GM06990 (cell line): ENCODE results near the genes TGFBR3 and C1orf146.

DNA sequence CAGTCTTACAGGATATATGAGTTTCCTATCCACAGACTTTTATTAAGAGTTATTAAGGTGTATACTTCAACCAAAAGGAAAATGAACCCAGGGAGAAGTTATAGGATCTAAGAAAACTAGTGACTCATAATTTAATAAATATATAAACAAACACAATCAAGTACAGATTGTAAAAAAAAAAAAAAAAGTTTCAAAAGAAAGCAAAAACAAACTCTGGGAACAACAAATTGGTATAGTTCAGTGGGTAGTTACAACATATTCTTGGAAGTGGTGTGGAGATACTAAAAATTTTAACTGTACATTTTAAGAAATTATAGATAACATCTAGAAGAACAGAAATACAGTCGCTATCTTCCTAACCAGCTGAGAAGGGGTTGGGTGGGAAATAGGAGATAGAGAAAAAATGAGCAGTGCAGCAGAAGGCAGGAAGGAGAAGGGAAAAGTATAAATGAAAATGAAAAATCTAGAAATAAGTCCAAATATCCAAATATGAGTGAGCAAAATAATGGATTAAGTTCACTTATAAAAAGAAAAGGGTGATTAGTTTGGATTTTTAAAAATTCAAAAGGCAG is 70.5 kb downstream of the LRRC8C start:
- RRBS = no CpG with 5 or more reads among the region's 1 CpG

DNA sequence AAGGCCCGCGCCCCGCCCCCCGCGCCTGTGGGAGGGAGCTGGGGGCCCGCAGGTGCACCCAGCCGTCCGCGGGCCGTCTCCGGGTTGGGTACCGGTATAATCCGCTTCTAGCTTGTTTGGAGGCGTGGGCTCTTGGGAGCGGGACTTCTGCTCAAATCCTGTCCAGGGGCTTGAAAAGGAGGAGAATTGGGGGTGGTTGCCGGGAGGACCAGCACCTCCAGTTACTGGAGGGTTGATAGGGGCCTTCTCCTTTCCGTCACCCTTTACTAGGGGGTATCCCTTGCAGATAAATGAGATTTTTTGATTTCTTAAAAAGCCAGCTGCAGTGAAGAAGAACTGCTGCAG is 965 bp downstream of the LRRC8D start:
- RRBS = 4% methylated on average over 12 of the region's 17 CpGs

DNA sequence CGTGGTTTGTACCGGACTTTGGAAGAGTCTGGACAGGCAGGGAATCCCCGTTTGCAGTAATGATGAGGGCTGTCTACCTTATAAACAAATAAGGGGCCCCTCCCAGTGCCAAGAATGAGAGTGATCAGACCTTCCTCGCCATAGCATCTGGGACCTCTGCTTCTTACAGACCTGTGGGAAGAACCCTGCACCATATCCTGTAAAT is 1.6 kb downstream of the LRRC8D start:
- RRBS = no CpG with 5 or more reads among the region's 4 CpGs

GRCh38 chr1:89833939-89834473 is 13.2 kb downstream of the LRRC8D start:
- RRBS = no CpG with 5 or more reads among the region's 4 CpGs

- RRBS = no CpG with 5 or more reads among the region's 5 CpGs
Measured at GRCh38 chr1:89842927-89843282, 22.1 kb downstream of the LRRC8D start.

GRCh38 chr1:89844728-89845281 is 24.0 kb downstream of the LRRC8D start:
- RRBS = no CpG with 5 or more reads among the region's 6 CpGs

DNA sequence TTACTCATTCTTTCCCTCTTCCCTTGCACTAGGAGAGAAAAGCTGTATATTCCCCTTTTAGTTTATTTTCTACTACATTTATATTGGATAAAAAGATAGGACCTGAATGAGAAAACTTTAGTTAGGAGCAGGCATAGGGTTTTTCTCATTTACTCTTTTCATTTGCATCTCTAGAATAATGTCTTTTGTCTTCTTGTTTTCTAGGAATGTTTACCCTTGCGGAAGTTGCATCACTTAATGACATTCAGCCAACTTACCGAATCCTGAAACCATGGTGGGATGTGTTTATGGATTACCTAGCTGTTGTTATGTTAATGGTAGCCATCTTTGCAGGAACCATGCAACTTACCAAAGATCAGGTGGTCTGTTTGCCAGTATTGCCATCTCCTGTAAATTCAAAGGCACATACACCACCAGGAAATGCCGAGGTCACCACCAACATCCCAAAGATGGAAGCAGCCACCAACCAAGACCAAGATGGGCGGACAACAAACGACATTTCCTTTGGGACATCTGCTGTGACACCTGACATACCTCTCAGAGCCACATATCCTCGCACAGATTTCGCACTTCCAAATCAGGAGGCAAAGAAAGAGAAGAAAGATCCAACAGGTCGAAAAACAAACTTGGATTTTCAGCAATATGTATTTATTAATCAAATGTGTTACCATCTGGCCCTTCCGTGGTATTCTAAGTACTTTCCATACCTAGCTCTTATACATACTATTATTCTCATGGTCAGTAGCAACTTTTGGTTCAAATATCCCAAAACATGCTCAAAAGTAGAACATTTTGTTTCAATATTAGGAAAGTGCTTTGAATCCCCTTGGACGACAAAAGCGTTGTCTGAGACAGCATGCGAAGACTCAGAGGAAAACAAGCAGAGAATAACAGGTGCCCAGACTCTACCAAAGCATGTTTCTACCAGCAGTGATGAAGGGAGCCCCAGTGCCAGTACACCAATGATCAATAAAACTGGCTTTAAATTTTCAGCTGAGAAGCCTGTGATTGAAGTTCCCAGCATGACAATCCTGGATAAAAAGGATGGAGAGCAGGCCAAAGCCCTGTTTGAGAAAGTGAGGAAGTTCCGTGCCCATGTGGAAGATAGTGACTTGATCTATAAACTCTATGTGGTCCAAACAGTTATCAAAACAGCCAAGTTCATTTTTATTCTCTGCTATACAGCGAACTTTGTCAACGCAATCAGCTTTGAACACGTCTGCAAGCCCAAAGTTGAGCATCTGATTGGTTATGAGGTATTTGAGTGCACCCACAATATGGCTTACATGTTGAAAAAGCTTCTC is 61.6 kb upstream of the ZNF326 start:
- RRBS = no CpG with 5 or more reads among the region's 16 CpGs

- RRBS = no CpG with 5 or more reads among the region's 7 CpGs
Measured at GRCh38 chr1:91006560-91007468, 15.0 kb downstream of the ZNF644 start.

DNA sequence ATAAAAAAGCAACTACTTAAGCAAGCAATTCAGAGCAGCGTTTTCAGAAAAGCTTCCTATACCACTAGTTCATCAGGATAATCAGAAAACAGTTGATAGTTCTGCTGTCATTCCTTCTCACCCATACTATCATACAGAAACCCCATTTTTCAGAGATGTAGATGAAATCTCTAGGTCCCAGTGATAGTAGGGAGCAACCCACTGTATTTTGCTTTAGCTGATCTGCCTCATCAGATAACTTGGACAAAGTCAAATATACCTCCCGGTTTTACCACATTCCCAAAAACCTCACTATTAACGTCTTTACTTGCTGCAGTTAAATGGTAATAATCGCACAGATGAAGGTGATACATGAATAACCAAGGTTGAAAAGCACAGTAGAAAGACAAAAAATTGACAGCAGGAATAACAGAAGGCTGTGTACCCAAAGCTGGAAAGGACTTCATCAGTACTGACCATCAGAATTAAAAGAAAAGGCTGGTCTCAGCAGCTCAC is 13.3 kb downstream of the ZNF644 start:
- RRBS = no CpG with 5 or more reads among the region's 4 CpGs

DNA sequence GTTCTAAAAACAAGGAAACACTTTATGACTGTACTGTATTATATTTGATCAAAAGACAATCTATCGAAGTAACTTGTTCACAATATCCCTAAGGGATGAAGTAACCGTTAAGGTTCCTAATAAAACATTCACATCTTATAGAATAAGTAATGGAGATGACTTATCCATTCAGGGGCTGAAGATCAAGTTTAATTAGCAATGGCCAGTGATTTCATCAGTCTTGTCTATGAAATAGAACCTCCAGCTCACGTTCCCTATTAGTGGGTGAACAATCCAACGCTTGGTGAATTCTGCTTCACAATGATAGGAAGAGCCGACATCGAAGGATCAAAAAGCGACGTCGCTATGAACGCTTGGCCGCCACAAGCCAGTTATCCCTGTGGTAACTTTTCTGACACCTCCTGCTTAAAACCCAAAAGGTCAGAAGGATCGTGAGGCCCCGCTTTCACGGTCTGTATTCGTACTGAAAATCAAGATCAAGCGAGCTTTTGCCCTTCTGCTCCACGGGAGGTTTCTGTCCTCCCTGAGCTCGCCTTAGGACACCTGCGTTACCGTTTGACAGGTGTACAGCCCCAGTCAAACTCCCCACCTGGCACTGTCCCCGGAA is 17.5 kb downstream of the HFM1 start:
- RRBS = no CpG with 5 or more reads among the region's 21 CpGs

GRCh38 chr1:91712137-91712799 is 173.7 kb downstream of the TGFBR3 start:
- RRBS = no CpG with 5 or more reads among the region's 8 CpGs

- RRBS = no CpG with 5 or more reads among the region's 6 CpGs
Measured at GRCh38 chr1:91730731-91731287, 155.1 kb downstream of the TGFBR3 start.

- RRBS = no CpG with 5 or more reads among the region's 15 CpGs
Measured at GRCh38 chr1:91732269-91733067, 153.5 kb downstream of the TGFBR3 start.

GRCh38 chr1:91757832-91758086 is 128.2 kb downstream of the TGFBR3 start:
- RRBS = no CpG with 5 or more reads among the region's 3 CpGs

GRCh38 chr1:91805299-91805836 is 80.6 kb downstream of the TGFBR3 start:
- RRBS = no CpG with 5 or more reads among the region's 8 CpGs

DNA sequence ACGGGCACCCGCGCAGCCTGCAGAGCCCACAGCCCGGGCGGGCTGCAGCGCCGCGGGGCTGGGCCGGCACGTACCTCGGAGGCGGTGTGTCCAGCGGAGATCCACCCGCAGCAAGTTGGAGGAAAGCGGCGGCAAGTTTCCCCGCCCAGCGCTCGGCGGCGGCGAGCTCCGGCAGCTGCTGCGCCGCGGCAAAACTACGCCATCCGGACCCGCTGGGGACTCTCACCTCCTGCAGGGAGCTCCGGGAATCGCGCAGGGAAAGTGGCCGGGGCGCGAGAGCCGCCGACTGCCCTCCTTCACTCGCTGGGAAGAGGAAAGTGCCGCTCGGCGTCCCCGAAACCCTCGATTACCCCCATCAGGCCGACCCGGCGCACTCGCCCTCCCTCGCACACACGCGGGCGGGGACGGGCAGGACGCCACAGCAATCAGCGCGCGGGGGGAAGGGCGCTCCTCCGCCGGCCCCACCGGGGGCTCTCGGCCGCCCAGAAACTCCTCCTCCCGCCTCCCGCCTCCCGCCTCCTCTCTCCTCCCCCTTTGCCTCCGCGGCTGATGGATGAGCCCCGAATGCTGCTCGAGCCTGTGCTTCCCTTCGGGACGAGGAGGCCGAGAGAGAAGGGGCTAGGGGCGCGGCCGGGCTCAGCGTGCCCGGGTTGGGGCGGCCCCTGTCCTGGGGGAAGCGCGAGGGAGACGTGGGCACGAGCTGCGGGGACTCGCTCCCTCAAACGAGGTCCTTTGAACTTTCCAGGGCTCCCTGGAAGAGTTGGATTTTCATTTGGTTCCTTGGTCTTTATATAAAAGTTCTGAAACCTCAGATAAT is at the start of gene TGFBR3:
Gene TGFBR3, minus strand, starts transcription at position 348 of the 817 bp plus-strand sequence.
- RRBS = 4% methylated on average over 44 of the region's 85 CpGs

DNA sequence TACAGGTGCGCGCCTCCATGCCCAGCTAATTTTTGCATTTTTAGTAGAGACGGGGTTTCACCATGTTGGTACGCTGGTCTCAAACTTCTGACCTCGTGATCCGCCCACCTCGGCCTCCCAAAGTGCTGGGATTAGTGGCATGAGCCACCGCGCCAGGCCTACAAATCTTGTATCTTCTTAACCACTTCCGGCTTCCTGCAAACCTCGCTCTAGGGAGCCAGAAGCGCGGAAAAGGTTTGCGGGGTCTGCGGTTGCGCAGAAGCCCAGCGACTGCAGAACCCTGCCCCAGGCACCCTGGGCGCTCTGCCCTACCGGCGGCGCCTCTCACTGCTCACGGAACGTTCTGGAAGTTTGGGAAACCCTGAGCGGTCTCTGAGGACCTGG is at the start of gene C1orf146:
Gene C1orf146, plus strand, starts transcription at position 258 of the 384 bp plus-strand sequence.
- RRBS = no CpG with 5 or more reads among the region's 24 CpGs

GRCh38 chr1:92484364-92484707 is 2.4 kb downstream of the GFI1 start:
- RRBS = 4% methylated on average over 7 of the region's 25 CpGs

- RRBS = no CpG with 5 or more reads among the region's 2 CpGs
Measured at GRCh38 chr1:92537978-92538326, 51.2 kb upstream of the GFI1 start.

DNA sequence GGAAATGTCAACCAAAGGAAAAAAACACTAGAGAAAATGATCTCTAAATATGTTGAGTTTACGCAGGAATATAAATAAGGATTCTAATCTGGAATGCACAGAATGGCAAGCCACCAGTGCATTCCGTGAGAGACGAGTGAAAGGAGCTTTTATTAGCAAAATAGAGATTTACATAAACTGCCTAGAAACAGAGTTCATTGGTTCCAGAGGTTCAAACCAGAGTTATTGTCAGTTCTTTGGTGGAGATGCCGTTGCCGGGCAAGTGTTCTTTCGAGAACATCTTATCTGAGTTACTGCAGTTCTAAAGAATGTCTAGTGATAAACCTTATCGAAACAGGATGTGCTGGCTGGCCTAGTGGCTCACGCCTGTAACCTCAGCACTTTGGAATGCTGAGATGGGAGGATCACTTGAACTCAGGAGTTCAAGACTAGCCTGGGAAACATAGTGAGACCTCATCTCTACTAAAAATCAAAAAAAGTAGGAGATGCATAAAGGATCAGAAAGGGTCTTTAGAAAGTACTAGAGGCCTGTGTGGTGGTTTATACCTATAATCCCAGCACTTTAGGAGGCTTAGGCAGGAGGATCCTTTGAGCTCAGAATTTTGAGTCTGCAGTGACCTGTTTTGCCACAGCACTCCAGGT is 19.9 kb upstream of the EVI5 start:
- RRBS = no CpG with 5 or more reads among the region's 8 CpGs